ENCODE results near the gene RNF175.

GRCh38 chr4:152348568-152349072 is 187.3 kb downstream of the FBXW7 start:
- RRBS = no CpG with 5 or more reads among the region's 1 CpG

GRCh38 chr4:152534250-152535439 is 1.2 kb downstream of the FBXW7 start:
- RRBS = 2% methylated on average over 29 of the region's 52 CpGs

- RRBS = no CpG with 5 or more reads among the region's 6 CpGs
Observed at GRCh38 chr4:152663068-152663907, 16.5 kb downstream of the TMEM154 start.

- RRBS = no CpG with 5 or more reads among the region's 6 CpGs
Observed at GRCh38 chr4:152696550-152697509, 17.0 kb upstream of the TMEM154 start.

- RRBS = 2% methylated on average over 1 of the region's 16 CpGs
Observed at GRCh38 chr4:152778822-152779263, 687 bp downstream of the TIGD4 start.

- RRBS = 6% methylated on average over 1 of the region's 7 CpGs
Observed at GRCh38 chr4:152780496-152780980, 784 bp downstream of the ARFIP1 start.

DNA sequence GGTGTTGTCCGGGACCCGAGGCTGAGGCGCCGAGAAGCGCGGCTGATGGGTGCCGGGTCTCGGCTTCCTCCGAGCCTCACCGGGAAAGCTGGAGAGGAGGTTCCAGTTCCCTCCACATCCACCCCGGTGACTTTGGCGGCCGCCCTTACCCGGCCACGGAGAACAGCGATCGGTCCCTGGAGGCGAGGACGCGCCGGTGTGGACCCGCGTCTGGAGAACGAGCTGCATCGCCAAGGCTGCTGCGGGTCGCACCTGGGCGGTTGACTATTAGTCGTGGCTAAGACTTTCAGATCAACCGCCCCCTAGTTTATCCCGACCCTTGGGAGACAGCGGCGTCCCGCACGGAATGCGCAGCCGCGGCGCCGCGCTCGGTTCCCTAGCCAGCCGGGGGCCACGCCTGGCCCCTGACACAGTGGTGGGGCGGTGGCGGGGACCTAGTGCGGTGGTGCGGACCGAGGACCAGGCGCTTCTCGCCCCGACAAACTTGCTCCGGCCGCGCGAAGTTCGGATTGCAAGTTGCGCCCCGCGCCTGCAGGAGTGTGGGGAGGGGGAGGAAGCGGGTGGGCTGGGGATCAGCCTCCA is 468 bp downstream of the FHDC1 start:
- RRBS = 1% methylated on average over 27 of the region's 61 CpGs

DNA sequence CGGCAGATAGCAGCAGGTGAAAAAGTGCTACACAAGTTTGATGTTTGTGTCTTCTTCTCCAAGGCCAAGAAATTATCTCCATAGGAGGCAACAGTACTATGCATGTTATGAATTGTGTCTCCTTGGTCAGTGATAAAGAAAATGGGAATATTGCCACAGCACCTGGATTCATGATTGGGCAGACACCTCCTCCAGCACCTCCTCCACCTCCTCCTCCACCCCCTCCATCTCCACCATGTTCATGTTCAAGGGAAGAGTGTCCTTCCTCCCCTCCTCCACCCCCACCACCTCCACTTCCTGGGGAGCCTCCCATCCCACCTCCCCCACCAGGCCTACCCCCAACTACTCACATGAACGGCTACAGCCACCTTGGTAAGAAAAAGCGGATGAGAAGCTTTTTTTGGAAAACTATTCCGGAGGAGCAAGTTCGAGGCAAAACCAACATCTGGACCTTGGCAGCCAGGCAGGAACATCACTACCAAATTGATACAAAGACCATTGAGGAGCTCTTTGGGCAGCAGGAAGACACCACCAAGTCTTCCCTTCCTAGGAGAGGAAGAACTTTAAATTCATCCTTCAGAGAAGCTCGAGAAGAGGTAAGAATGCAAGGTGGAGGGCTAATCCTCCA is 7.0 kb downstream of the FHDC1 start:
- RRBS = no CpG with 5 or more reads among the region's 6 CpGs

GRCh38 chr4:153083226-153084158 is 120.8 kb upstream of the TRIM2 start:
- RRBS = no CpG with 5 or more reads among the region's 10 CpGs

DNA sequence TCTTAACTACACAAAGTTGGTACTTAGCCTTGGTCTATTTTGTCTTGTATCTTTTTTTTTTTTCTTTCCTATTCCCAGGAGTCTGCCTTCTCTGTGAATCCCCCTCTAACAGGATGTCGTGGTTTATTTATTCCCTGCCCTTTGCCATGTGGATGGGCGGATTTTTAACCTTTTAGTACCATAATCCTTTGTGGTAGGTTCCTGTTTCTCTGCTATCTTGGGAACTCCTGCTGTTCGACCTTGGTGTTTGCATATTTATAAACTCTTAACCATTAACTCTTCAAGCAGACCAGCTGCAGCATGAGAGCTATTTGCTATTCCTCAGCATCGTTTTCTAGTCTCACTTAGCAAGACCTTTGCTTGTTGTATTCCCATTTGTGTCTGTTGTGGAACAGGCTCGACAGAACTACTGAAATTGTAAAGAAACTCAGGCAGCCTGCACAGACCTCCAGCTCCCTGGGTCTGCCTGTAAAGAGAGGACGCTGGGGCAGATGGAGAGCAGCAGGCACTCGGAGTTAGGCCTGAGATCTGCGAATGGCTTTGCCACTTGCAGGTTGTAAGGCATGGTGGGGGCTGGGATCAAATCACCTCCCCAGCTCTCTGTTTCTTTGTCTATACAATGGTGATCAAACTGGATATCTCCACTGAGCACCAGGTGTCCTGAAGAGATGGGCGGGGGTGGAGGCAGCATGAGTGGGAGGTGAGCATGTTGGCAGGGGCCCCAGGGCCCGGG is 38.2 kb downstream of the TRIM2 start:
- RRBS = no CpG with 5 or more reads among the region's 10 CpGs

DNA sequence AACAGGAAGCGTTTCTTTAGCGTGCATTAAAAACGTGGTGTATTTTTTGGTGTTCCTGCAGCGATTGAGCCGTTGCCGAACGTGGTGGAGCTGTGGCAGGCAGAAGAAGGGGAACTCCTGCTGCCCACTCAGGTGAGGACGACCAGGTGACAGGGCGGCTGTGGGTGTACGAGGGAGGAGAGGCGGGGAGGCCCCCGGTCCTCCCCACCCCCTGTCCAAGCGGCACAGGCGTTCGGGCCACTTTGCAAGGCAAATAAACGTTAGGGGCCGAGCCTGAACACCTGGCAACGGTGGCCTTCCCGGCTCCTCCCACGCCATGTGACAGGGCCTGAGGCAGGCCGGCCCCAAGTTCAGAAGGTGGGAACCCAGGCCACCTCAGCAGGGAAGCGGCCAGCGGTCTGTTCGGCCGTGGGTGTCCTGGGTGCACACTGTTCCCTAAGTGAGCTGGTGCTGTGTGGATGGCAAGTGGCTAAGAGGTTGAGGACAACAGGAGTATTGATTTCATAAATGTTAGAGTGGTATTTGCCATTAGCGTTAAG is 1.1 kb downstream of the TMEM131L start:
- RRBS = 2% methylated on average over 7 of the region's 26 CpGs

- RRBS = no CpG with 5 or more reads among the region's 15 CpGs
Observed at GRCh38 chr4:153486683-153487447, 20.7 kb downstream of the TMEM131L start.

- RRBS = no CpG with 5 or more reads among the region's 7 CpGs
Observed at GRCh38 chr4:153497076-153497663, 31.0 kb downstream of the TMEM131L start.

DNA sequence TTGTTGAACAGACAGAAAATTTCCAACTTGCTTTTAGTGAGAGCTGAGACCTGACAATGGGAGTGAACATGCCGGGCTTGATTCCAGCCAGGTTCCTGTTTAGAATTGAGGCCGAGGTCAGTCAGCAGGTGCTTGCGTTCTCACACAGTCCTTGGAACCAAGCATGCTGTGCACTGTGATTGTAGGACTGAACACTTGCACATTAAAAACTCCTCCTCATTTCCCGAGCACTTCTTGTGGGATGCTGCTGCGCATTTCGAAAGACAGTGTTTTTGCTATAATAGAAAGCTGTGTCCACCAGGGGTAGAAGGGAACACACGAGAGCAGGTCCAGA is 51.9 kb downstream of the TMEM131L start:
- RRBS = no CpG with 5 or more reads among the region's 7 CpGs

DNA sequence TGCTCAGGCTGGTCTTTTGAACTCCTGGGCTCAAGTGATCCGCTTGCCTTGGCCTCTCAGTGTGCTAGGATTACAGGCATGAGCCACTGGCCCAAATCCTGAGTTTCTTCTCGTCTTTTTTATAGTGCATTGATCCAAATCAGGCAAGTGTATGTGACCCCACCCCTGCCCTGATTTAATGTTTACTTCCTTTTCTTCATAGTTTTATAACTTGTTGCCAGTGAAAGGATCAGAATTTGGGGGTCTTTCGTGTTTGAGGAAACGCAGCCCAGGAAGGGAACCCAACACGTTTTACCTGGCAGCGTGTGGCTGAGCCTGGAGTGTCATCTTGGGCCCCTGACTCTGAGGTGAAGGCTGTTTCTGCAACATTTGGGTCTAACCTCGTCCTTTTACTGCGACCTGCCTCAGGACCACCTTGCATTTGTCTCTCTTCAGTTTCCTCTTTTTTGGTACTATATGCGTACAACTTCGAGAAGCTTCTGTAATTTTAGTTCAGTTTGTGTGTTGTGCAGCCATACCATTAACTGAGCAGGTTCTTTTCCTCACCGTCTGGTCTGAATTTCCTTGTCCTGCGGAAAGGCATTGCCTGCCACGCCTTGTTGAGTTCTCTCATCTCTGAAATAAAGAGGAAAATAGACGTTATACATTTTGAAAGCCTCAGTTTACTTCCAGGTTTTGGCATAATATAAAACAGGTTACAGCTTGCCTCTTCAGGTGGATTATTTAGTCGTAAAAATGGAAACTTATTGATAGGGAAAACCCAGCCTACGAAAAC is 61.5 kb downstream of the TMEM131L start:
- RRBS = no CpG with 5 or more reads among the region's 16 CpGs

DNA sequence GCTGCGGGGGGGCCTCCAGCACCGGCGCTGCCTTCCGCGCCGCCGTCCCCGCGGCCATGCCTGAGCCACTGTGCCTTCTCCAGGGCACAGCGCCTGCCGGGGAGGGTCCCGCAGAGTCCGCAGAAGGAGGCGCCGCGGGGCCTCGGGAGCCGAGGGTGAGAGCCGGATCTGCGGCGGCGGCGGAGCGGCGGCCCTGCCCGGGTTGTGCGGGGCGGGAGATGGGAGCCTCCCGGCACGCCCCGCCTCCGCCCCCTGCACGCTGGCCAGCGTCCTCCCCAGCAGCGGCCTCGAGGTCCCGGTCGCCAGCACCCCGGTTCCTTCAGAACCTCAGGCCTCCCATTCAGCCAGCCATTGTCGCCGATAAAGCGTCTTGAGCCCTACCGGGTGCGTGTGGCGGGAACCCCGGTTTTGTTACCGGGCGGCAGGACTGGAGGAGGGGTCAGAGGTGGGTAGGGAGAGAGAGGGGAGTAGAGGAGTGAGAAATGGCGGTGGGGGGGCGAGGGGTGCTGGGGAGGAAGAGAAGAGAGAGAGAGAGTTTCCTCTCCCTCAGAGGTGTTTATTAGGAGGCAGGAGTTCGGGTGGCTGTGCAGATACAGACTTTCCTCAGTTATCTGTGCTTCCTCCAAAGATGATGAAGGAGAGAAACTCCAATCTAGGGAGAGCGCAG is at the start of gene RNF175:
TSS of gene RNF175 (minus strand) at position 220 of the 667 bp plus-strand sequence.
- RRBS = 6% methylated on average over 40 of the region's 52 CpGs

DNA sequence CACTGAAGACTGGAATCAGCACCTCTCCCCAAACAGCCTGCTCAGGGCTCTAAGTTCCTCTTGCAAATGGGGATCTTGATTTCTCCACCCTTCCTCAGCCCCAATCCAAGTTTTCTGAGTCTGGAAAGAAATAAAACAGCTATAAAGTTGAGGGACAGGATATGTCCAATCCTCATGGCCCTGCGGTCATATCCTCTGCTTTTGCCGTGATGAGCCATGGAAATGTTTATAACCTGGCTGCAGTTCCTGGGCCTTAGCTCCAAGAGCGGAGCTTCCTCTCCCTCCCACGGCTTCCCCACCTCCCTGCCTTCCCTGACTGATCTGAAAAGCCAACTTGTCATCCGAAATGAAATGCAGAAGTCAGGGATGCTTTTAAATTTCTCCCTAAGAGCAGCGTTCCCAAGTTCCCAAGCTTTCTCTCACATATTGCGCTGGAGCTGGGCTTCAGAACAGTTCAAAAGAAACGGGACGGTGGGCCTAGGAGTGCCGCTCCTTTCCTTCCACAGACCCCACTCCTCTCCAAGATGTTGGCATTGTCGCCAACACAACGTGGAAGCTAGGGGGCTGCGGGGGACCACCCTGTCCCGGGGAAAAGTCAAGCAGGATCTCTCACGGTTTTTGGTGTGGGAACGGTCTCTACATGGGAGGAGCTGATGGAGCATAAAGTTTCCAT is 221.6 kb upstream of the SFRP2 start:
- RRBS = no CpG with 5 or more reads among the region's 16 CpGs

DNA sequence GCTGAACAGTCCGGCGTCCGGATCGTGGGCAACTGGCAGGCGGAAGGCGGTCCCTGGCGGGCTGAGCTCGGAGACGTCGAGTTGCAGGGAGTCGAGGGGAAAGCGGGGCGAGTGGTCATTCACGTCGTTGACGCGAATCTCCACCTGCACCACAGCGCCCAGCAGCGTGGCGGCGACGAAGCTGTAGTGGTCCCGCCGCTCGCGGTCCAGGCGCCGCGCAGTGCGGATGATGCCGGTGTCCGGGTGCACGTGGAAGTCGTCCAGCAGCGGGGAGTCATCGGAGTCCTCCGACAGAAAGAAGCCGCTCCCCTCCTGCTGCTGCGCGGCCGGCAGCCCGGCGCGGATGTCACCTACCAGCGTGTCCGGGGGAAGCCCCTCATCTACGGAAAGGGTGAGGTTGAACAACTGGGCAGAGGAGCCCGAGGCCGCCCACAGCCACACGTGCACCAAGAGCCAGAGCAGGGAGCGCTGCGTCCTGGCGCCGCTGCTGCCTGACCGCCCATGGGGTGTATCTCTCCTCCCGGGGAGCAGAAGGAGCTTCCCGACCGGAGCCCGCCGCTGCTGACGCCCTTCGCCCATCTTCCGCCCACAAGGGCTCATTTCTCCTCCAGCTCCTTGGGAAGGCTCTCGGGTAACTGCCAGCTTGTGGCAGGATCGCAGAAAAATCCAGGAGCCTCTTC is 703 bp downstream of the DCHS2 start:
- RRBS = 98% methylated on average over 7 of the region's 65 CpGs

- RRBS = no CpG with 5 or more reads among the region's 3 CpGs
Observed at GRCh38 chr4:154535306-154536233, 14.6 kb downstream of the PLRG1 start.

- RRBS = no CpG with 5 or more reads among the region's 3 CpGs
Observed at GRCh38 chr4:154602702-154603112, 9.7 kb downstream of the FGG start.

Measured in Ishikawa (cell line).